SK-N-MC (cell line): Measurements from ENCODE around the gene WNT5A.

- RRBS, result 20% methylated on average over 1 of the region's 6 CpGs
These were observed 103.5 kb downstream of the CACNA2D3 start for GRCh38 chr3:54225888-54226205.

GRCh38 chr3:54891209-54892108 lies 36.4 kb downstream of the LRTM1 start:
- RRBS, result no CpG with 5 or more reads among the region's 13 CpGs

GRCh38 chr3:54967698-54968579 lies 40.1 kb upstream of the LRTM1 start:
- RRBS, result no CpG with 5 or more reads among the region's 7 CpGs

DNA sequence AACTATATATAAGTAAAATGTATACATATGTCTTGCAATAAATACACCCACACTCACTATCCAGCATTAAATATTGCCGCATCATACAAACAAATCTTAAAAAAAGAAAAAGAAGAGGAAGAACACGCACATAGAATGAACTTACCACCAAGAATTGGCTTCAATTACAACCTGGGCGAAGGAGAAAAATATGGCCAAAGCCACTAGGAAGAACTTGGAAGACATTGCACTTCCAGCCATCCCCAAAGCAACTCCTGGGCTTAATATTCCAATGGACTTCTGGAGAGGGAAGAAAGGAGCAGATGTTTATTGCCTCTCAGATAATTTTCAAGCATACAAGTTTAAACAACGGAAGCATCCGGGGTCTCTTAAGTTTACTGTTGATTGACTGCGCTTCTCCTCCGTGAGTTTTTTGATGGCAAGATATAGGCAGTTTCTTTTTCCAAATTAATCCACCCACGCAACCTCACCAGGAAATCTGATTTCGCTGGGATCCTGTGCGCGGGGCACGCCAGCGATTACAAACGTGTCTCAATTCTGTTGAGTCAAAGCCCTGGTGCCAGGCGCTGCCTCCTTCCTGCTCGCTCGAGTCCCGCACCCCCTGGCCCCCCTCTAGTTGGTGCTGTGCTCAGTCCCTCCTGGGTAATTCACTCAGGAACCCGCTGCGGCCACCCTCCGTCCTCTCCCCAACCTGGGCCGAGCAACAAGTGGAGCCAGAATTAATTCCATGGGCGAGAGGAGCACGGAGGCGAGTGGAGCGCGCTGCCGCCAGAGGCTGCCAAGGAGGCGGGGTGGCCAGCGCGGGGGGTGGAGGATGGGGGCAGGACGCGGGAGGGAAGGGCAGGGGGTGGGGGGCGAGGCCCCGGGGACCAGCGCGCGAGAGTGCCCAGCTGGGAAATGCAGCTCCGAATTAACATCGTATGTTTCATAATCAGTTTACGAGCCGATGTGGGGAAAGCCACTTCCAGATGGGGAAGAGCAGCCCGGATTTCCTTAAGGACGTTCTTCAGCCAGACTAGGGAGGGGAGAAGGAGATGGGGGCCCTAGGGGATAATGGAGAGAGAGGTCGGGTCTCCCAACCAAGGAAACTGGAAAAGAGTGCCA lies 6.1 kb downstream of the WNT5A start:
- RRBS, result no CpG with 5 or more reads among the region's 45 CpGs

DNA sequence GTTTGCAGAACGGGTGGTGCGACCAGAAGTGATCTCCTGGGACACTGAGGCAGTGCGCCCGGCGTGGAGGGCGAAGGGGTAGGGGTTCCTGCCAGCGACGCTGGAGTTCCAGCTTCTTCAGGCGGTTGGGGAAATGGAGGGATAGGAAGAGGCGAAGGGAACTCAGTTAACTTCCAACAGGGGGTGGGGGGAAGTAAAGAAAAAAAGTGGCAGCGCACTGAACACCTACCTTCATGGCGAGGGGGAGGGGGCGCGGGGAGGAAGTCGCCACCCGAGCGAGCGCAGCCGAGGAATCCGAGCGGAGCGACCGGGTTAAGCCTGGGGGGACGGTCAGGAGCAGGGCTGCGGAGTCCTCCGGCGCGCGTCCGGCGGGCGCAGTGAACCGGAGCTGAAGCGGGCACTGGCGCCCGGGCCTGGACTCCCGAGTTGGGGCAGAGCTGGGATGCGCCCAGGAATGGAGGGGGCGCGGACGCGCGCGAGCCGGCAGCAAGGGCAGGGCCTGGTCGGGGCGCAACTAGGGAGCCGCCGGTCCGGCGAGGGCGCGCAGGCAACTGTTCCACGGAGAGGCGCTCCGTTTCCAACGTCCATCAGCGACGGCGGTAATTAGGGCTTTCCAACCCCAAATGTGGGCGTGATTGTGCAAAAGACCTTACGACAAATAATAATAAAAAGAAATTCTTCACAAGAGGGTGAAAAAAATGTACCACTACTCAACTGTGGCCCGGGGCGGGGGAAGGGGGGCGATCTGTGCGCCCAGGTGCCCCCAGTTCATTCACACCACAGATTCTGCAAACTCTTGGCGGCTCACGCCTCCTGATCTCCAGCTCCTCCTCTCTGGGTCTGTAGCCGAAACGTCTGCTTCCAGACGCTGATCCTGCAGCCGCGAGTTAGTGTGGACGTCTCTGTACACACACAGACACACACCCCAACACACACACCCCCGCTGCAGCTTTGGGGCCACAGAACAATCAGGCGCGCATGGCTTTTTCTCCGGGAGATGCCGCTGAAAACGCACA lies at the start of gene WNT5A:
TSS of gene WNT5A (minus strand) at position 556 of the 1,016 bp plus-strand sequence.
- RRBS, result 2% methylated on average over 17 of the region's 80 CpGs

DNA sequence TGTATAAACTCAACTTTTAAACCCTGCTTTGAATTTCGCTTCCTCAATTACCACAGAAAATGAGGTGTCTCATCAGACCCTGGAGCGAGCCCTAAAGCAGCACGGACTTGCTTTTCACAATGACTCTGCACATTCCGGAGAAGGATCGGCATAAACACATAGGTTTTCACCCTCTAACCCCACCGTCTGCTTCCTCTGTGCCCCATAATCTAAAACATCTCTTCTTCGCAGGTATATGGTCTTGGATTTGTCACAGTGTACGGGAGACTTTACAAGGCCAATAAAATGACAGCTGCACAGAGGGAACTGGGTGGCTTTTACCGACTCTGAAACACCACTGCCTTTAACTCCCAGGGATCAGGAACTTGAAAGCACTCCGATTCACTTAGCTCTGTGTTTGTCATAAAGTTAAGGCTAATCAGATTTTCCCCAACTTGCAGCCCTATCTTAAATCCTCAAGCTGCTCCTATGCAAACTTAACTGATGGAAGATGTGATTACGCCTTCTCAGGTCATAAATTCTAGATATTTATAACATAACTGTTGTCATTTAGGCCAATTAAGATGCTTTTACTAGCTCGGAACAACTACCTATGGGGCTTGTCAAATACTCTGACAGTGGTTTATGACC lies 133.4 kb upstream of the WNT5A start:
- RRBS, result no CpG with 5 or more reads among the region's 12 CpGs

DNA sequence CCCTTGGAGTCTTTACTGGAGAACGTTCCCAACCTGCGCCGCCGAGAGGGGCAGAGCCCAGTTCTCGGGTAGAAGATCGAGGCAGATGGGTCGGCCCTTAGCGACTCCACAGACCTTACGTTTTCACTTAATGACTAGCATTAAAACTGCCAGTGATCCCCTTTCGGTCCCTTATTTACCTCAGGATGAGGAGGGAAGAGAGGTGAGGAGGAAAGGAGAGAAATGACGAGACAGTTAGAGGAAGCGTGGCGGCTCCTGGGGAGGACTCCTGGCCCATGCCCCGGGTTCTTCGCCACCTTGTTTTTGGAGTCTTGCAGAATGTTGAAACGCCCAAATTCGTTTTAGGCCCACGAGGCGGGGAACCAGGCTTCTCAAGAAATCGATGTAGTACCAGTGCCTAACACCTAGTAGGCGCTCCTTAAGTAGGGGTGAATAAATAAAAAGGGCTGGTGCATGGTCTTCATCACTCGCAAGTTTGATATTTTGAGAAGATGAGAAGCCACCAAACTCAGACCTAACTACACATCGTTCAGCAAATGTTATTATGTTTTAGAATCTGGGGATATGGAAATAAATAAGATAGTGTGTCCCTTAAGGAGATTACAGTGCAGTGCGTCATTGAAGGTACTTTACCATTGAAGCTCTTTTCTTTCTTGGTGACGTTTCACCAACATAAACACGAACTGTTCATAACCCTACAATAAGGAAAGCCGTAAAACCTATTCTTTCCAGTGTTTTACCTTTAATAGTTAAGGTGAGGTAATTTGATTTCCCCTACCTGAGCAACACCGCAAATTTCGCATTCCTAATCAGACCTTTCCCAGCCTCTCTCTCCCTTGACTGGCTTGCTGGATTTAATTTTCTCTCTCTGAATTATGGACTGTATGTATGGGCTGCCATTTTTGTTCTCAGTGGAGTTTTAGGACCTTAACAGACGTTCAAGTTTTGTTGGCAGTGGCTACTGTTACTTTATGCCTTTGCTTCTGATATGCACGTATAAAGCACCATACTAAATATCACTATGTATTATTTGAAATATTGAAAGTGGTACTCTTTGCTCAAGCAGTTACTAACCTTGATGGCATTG lies 702 bp downstream of the CCDC66 start:
- RRBS, result no CpG with 5 or more reads among the region's 31 CpGs

GRCh38 chr3:56758493-56759085 lies 43.2 kb downstream of the ARHGEF3 start:
- RRBS, result no CpG with 5 or more reads among the region's 3 CpGs

GRCh38 chr3:56869176-56869578 lies 67.4 kb upstream of the ARHGEF3 start:
- RRBS, result no CpG with 5 or more reads among the region's 6 CpGs

- RRBS, result no CpG with 5 or more reads among the region's 5 CpGs
These were observed 122.0 kb upstream of the ARHGEF3 start for GRCh38 chr3:56923484-56924397.

DNA sequence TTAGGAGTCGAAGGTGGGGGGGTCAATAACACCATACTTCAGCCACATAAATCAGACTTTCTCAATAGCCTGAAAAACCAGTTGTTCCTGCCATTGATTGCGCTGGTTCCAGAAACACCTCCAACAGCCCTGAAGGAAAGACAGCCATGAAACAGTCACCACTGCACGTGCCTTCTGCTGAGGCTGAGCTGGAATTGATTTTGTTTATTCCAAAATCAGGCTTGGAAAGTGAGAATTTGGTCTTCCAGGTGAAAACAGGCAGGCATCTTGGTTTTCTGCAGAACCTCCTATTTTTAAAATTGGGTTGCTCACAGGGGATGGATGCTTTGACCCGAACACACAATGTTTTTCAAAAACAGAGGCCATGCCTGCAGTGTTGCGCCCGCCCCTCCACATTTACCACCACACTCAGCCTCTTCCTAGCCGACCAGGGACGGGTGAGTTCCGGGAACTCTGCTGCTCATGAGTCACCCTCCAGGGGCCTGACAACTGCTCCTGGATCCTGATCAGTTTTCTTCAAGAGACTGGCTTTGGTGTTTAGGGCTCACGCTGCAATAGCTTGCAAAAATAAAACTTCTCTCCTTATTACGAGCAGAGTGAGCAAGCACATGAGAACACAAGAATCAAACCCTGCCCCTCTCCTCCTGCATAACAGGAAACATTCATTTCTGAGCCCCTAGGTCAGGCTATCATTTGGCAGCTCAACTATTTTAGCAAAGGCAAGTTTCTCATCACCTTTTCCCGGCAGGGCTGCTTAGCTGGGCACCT lies 53.1 kb upstream of the SPATA12 start:
- RRBS, result no CpG with 5 or more reads among the region's 12 CpGs

DNA sequence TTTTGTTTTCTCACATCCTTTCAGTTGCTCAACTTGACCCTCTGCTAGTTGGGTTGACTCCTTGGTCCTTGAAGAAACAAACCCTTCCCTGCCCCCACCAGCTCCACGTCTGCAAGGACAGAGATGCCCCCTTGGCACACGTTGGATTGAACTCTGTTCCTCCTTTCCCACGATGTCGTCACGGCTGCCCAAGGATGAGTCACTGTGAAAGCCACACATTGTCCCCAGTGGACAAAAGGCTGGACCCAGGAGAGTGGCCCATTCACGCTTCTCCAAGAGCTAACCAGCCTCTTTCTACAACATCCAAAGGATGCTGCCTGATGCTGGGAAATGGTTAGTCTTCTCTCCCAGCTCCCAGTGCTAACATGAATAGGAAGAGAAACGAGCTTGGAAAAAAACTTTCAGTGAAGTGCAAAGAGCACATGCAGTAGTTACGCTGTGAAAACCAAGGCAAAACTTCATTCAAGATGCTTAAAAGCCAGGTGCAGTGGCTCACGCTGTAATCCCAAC lies 42.9 kb upstream of the SPATA12 start:
- RRBS, result no CpG with 5 or more reads among the region's 9 CpGs

- RRBS, result no CpG with 5 or more reads among the region's 8 CpGs
These were observed 95.7 kb downstream of the DNAH12 start for GRCh38 chr3:57448451-57448793.

GRCh38 chr3:57596441-57596754 lies 746 bp downstream of the ARF4 start:
- RRBS, result no CpG with 5 or more reads among the region's 16 CpGs

DNA sequence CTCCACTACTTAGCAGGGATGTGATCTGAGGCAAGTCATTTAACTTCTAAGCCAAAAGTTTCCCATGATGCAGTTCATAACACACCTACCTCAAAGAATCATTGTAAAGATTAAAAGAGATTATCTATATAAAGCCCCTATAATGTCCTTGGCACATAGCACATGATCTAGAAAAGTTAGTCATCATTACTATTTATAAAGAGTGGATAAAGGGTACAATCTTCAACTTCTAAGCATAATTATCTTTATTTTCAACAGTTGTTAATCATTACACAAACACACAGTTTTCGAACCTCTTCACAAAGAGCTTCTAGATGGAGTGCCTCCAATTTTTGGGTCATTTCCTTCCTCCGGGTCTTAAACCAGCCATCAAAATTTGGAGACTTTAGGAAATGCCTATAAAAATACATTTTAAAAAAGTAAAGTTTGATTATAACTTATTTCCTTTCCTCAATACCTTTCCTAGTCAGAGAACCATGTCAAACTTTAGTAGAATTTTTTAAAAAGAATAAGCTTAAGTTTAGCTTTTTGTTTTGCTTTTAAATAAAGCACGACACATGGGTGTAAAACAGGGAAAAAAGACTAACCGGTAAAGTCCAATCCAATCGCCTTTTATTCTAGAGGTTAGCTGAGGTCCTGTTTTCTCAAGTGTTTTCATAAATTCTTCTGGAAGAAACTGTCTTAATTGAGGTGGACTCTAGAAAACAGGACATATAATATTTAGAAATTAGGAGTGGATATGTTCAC lies 33.2 kb upstream of the ARF4 start:
- RRBS, result no CpG with 5 or more reads among the region's 5 CpGs

DNA sequence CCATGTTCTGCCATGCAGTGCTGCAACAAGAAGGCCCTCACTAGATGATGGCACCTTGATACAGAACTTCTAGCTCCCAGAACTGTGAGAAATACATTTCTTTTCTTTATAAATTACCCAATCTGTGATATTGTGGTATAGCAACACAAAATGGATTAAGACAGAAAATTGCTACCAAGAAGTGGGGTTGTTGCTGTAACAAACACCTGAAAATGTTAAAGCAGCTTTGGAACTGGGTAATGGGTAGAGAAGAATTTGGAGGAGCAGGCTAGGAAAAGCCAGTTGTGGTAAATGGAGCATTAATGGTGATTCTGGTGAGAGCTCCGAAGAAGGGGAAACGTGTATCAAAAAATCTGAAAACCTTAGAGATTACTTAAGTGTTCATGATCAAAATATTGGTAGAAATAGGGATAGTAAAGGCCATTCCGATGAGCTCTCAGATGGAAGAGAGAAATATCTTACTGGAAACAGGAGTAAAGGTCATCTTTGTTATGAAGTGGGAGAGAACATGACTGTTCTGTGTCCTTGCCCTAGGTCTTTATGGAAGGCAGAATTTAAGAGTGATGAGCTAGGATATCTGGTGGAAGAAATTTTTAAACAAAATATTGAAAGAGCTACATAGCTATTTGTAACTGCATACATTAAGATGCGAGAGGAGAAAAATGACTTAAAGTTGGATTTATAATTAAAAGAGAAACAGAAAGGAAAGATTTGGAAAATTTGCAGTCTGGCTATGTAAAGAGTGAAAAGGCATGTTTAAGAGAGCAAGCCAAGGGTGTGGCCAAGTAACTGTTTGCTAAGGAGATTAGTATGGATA lies 27.0 kb downstream of the SLMAP start:
- RRBS, result no CpG with 5 or more reads among the region's 4 CpGs

GRCh38 chr3:57861773-57862192 lies 105.7 kb downstream of the SLMAP start:
- RRBS, result no CpG with 5 or more reads among the region's 5 CpGs

- RRBS, result no CpG with 5 or more reads among the region's 4 CpGs
These were observed 112.1 kb upstream of the FLNB start for GRCh38 chr3:57896062-57896639.

DNA sequence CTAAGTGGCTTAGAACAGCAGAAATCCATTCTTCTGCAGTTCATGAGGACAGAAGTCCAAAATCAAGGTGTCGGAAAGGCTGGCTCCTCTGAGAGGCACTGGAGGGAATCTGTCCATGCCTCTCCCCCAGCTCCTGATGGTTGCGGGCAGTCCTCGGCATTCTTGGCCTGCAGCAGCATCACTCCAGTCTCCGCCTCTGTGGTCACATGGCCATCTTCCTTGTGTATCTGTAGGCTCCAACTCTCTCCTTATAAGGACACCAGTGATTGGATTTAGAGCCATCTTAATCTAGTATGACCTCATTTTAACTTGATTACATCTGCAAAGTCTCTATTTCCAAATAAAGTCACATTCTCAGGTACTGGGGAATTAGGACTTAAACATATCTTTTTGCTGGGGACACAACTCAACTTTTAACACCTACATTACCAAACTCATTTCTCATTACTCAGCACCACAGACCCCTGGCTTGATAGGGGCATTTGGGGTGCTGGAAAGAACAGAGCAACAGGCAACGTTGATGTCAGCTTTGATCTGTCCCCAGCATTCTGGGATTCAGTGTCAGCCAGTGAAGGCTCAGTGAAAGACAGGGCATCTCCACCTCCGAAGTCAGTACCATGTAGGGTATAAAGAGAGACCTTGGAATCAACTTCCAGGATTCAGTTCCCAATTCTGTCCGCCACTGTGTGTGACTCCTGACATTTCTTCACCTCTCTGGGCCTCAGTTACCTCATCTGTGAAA lies 55.9 kb upstream of the FLNB start:
- RRBS, result no CpG with 5 or more reads among the region's 7 CpGs

DNA sequence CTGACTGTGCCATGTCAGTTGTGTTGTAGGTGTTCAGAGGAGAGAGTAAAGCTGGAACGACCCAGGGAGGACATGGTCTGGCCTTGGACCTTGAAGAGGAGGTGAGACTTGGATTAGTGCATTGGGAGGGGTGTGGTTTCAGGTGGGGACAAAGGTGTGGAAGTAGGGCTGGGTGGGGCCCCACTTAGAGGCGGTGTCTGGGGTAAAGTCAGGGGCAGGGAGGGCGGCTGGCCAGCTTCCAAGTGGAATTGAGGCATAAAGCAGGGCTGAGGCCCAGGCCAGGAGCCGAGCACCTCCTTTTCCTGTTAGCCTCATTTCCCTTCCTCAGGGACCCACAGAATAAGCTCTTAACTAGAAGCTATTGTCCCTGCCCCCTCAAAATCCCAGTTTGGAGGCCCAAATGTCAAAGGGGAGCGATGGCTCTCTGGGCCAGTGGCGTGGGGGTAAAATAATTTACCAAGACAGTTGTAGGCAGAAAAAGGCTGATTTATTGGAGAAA lies 36.2 kb upstream of the FLNB start:
- RRBS, result no CpG with 5 or more reads among the region's 6 CpGs